Measurements from ENCODE around the genes HAL and CDK17.

- PRO-cap, 3 experiments = peak in 3 of 3 experiments; most common minus-strand start chr12:94460454 (in 3)
- RRBS = 3% methylated on average over 8 of the region's 35 CpGs
These were observed 684 bp upstream of the CEP83 start for GRCh38 chr12:94460161-94460941.

DNA sequence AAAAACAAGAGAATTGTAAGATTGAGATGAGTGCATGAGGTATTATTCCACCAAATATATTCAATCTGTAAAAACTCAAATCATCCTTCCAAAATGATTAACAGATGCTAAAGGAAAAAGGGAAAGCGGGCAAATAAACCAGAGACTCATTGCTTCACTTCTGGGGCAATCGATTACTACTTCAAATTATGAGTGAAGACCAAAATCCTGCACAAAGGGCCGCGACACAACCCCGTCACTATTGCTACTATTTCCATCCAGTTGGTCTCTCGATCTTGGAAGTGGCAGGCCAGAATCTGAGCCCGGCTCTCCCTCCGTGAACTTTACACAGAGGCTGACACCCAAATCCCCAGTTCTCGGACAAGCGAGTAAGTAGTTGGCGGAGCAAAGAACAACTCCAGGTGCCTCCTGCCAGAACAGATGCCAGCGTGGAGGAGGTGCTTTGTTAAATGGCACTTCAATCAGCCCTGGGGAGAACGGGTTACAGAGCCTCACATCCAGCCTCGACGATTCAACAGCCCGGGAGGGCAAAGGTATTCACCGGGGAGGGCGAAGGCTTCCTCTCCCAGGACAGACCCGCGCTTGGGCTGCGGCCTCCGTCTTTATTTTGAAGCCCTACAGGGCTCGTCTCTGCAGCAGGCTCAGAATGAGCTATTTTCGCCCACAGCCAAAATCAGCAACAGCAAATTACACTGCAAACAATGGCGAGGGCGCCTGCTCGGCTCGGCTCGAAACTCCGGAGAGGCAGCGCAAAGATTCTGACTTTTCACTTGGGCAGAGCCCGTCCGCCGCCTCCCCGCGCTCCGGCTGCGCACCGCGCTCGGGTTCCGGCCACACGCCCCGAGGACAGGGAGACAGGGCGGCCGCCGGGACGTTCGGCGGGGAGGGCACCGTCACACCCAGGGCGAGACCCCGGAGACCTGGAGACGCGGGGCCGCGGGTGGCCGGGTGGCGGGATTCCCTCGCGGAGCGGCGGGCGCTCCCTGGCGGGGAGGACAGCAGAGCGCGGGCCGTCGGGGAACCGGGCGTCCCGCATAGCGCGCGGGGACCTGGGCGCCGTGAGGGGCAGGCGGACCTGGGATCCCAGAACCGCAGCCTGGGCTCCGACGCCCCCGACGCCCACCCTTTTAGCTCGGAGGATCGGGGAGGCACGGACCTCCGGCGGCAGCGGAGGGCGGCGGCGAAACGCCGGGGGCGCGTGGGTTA is 883 bp downstream of the TMCC3 start:
- PRO-cap, 3 experiments = no peak in any of the 3 experiments
- RRBS = 2% methylated on average over 35 of the region's 96 CpGs

DNA sequence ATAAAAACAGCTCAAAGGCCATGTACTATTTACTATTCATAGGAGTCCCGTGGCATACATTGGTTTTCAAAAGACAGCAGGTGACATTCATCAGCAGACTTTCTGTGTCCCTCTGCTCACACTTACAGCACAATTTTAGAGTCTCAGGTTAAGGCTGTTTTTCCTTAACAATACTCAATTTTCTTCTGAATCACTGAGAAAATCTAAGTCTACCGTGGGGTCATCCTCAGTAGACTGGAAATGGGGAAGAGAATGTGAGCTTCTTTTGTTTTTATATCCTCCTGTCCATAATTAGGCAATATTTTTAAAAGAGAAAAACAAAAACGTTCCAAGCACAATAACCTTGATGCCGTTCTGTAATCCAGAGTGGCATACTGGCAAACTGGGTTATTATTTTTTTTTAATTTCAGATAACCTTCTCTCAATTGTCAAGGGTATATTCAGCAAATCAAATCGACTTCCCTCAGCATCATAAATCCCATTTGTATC is 23.3 kb upstream of the TMCC3 start:
- PRO-cap, 3 experiments = no peak in any of the 3 experiments
- RRBS = no CpG with 5 or more reads among the region's 5 CpGs

DNA sequence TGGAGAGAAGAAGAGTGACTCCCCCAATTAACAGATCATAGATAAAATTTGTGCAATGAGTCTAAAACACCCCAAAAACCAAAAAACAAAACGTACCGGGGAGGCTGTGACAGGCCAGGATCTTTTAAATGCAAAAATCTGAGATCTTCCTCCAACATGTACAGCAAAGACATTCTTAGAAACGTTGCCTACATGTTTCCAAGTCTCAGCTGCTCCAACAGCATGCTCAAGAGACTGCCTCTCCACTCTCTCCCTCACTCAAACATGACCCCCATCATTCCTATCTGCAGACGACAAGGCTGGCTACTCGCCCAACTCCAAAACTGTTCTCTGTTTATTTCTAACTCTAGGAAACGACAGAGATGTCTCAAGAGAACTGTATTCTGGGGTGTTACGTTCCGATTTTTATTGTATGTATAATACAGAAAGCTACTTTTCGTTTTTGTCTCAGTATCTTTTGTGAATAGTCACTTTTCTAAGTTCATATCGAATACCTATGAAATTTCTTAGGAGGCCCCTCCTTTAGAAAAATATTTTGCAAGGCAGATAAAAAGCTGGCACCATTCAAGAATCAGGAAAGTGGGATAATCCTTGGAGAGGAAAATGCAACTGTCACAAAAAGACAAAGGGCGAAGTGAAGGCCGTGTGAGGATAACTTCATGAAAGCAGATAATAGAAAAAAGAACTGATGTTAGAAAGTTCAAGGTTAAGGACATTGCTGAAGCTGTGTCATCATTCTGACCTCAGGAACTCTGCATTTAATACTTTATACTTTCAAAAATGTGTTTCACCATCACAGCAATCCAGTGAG is 57.7 kb upstream of the TMCC3 start:
- PRO-cap, 3 experiments = no peak in any of the 3 experiments
- RRBS = no CpG with 5 or more reads among the region's 12 CpGs

DNA sequence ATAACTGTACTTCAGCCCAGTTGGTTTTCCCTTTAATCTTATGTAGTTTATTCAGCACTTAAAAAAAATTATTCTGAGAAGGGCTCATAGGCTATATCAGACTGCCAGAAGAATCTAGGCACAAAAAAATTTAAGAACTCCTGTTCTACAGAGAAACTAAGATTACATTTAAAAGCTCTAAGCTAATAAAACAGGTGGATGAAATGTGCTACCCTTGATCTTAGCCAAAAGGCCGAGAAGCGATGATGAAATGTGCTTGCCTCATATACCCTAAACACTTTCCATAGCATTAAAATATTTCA is 51.6 kb upstream of the NR2C1 start:
- PRO-cap, 3 experiments = no peak in any of the 3 experiments
- RRBS = no CpG with 5 or more reads among the region's 2 CpGs

DNA sequence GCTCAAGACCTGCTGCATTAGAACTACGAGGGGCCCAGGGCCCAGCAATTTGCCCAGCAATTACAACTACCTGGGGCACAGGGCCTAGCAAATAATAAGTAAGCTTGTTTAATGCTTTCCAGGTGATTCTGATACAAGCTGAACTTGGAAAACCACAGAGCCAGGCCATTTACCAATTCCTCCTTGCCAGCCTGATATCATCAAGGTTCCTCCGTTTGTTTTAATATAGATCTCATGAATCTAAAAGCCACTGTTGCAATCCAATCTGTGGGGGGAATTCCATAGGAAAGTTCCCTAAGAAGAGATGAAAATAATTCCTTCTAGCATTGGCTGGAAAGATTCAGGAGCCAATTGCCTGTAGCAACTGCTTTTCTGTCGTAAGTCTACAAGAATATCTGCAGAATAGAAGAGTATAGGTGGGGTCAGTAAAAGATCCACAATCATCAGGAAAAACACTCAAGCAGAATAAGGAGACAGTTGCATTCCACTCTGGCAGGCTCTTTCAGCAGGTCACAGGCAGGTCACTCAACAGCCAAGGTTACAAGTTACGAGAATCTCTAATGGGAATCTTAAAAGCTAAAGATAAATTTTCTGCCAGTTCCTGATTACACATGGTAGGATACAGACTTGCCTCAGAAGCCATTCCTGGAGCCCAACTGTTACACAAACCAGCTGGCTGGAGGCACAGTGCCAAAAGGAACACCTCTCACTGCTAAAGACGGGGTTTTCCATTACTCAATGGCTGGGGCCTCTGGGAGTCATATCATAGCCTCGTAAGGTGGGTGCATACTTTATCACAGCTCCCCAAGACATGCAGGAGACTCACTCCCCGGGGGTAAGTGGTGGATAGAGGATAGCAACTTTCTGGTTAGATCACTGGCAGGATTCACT is 43.7 kb downstream of the FGD6 start:
- PRO-cap, 3 experiments = no peak in any of the 3 experiments
- RRBS = 8% methylated on average over 1 of the region's 7 CpGs

GRCh38 chr12:95385365-95385717 is 88.6 kb upstream of the METAP2 start:
- PRO-cap, 3 experiments = no peak in any of the 3 experiments
- RRBS = no CpG with 5 or more reads among the region's 7 CpGs

GRCh38 chr12:95474528-95474891 is 558 bp downstream of the METAP2 start:
- PRO-cap, 3 experiments = no peak in any of the 3 experiments
- RRBS = no CpG with 5 or more reads among the region's 21 CpGs

- PRO-cap, 3 experiments = no peak in any of the 3 experiments
- RRBS = 2% methylated on average over 38 of the region's 64 CpGs
These were observed 3.1 kb downstream of the USP44 start for GRCh38 chr12:95548074-95548632.

GRCh38 chr12:95573698-95574628 is 22.7 kb upstream of the USP44 start:
- PRO-cap, 3 experiments = no peak in any of the 3 experiments
- RRBS = 45% methylated on average over 4 of the region's 14 CpGs

DNA sequence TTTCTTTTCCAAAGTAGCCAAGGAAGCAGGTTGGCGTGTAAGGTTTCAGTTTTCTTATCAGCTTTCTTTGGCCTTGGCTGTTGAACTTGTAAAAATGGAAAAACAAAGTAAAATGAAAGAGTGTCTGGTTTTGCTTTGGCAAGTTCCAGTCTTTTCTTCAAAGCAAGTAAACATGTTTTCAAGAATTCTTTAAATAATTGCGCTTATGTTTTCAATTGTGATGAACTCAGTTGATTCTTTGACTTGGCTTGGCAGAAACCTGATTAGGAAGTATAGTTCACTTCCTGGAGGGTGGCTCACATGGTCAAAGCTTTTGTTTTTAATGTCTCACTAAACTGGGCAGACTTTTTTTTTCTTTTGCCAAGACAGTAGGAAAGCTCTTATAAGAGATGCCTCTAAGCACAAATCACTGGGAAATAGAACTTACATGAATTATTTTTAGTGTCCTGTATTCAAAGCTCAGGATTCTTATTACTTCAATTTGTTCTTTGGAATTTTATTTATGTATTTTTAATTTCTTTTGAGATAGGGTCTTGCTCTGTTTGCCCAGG is 112.3 kb upstream of the USP44 start:
- PRO-cap, 3 experiments = no peak in any of the 3 experiments
- RRBS = no CpG with 5 or more reads among the region's 2 CpGs

GRCh38 chr12:95683476-95683806 is 107.1 kb downstream of the NTN4 start:
- PRO-cap, 3 experiments = no peak in any of the 3 experiments
- RRBS = no CpG with 5 or more reads among the region's 10 CpGs

DNA sequence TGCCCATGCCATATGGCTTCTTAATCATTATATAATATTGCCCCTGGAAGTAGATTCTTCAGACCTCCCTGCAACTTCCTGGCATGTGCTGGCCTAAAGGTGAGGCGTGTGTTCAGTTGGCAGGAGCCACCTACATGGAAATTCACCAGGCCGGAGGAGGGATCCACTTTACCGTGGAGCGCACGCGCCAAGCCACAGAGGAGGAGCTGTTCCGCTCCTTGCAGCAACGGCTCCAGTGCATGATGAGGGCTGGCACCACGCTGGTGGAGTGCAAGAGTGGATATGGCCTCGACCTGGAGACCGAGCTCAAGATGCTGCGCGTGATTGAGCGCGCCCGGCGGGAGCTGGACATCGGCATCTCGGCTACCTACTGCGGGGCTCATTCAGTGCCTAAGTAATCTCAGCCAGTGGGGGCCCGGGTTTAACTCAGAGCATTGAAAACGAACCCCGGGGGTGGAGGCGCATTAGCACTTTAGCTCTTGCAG is 13.5 kb downstream of the AMDHD1 start:
- PRO-cap, 3 experiments = no peak in any of the 3 experiments
- RRBS = 55% methylated on average over 5 of the region's 24 CpGs

DNA sequence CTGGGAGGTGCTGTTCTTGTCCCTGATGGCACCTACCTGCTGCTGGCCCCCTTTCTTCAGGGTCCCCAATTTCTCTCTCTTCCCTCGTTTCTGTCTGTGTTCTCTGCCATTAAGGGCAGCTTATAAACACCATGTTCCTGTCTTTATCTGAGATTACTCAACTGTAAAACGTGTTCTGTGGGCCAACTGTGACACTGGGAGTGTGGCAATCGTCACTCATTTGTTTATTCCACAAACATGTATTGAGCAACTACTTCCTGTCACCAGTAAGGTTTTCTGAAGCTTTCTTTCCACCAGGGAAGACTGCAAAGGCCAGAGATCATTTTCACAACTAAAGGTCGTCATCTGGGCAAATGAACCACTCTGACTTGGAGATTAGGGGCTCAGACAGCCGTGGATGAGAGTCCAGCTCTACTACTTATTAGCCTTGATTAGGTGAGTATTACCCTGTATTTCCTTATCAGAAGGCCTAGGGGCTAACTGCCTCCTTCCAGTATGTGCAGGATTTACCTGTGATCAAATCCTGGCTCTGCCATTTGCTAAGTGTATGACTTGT is at the start of gene HAL:
Gene HAL, minus strand, starts transcription at position 149 of the 556 bp plus-strand sequence.
- PRO-cap, 3 experiments = no peak in any of the 3 experiments
- RRBS = no CpG with 5 or more reads among the region's 5 CpGs

GRCh38 chr12:96165322-96165894 is 28.8 kb upstream of the ELK3 start:
- PRO-cap, 3 experiments = peak in 1 of 3 experiments; most common plus-strand start chr12:96165817 (in 1)
- RRBS = no CpG with 5 or more reads among the region's 8 CpGs

- PRO-cap, 3 experiments = no peak in any of the 3 experiments
- RRBS = no CpG with 5 or more reads among the region's 11 CpGs
These were observed 23.9 kb upstream of the ELK3 start for GRCh38 chr12:96170208-96170832.

DNA sequence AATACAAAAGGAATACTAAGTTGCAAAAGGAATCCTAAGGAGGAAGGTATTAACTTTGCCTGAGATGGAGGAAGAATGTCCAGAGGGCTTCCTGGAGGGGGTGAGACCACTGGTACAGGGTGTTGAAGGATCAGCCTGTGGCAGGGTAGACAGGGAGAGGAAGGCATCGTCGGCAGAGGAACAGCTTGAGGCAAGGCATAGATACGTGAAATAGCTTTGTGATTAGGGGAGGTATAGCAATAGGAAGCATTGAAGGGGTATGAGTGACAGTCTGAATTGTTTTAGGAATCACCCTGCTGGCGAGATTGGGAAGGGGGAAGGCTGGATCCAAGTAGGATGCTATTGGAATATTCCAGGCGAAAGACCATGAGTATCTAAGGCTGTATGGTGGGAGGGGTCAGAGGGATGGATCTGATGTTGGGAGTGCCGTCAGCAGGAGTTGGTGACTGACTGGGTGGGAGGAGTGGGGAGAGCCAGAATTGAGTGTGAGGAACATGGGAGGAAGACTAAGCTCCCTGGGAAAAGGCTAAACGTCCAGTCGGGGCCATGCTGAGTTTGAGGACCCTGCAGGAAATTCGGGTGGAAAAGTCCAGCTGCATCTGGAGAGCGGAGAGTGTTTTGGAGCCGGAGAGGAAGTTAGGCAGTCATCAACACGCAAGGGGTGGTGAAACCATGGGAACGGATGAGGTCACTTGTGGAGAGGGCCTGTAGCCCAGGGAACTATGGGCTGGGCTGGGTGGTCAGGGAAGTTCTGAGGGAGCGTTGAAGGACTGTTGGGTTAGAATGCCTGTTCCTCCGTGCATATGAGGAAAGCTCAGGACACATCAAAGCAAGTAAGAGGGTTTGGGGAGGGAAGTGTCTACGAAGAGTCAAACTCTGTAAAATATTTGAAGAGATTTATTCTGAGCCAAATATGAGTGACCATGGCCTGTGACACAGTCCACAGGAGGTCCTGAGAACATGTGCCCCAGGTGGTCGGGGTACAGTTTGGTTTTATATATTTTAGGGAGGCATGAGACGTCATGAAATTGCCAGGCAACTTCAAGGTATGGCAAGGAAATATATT is 60.9 kb downstream of the ELK3 start:
- PRO-cap, 3 experiments = peak in 1 of 3 experiments; most common plus-strand start position 746 of the sequence (in 1); most common minus-strand start position 438 of the sequence (in 1)
- RRBS = no CpG with 5 or more reads among the region's 18 CpGs

- PRO-cap, 3 experiments = no peak in any of the 3 experiments
- RRBS = no CpG with 5 or more reads among the region's 6 CpGs
These were observed 84.6 kb downstream of the ELK3 start for GRCh38 chr12:96278498-96279429.

- PRO-cap, 3 experiments = no peak in any of the 3 experiments
- RRBS = no CpG with 5 or more reads among the region's 1 CpG
These were observed 1.6 kb downstream of the CDK17 start for GRCh38 chr12:96398777-96398851.

DNA sequence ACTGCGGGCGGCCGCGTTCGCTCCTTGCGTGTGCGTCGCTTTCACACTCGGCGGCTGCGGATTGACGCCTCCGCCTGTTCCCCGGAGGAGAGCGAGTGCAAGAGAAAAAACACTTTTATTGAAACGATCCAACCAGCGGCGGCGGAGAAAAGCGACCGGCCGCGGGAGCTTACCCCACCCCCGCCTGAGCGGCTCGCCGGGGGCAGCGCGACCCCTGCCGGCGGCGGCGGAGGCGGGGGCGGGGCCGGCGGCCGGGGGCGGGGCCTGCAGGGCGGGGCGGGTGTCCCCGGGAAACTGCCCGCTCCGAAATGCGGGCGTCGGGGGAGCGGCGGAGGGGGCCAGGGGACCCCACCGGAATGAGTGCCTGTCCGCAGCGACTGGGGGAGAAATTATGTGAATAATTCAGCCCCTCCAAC is at the start of gene CDK17:
Gene CDK17, minus strand, starts transcription at position 63 of the 416 bp plus-strand sequence.
- PRO-cap, 3 experiments = peak in 3 of 3 experiments; most common plus-strand start position 269 of the sequence (in 3); most common minus-strand start position 186 of the sequence (in 1)
- RRBS = 3% methylated on average over 25 of the region's 52 CpGs

Measured in breast (tissue), 4 donors.